ENCODE results near the genes POLR3B, RFX4, RIC8B and MTERF2.

- RRBS: no CpG with 5 or more reads among the region's 6 CpGs
These were observed 137.9 kb downstream of the C12orf75 start for GRCh38 chr12:105468277-105468935.

- RRBS: 0% methylated on average over 2 of the region's 10 CpGs
These were observed 192.6 kb downstream of the C12orf75 start for GRCh38 chr12:105522974-105523604.

- RRBS: no CpG with 5 or more reads among the region's 1 CpG
These were observed 256.6 kb downstream of the C12orf75 start for GRCh38 chr12:105587204-105587434.

- RRBS: no CpG with 5 or more reads among the region's 4 CpGs
These were observed 80.5 kb downstream of the NUAK1 start for GRCh38 chr12:106058187-106058784.

DNA sequence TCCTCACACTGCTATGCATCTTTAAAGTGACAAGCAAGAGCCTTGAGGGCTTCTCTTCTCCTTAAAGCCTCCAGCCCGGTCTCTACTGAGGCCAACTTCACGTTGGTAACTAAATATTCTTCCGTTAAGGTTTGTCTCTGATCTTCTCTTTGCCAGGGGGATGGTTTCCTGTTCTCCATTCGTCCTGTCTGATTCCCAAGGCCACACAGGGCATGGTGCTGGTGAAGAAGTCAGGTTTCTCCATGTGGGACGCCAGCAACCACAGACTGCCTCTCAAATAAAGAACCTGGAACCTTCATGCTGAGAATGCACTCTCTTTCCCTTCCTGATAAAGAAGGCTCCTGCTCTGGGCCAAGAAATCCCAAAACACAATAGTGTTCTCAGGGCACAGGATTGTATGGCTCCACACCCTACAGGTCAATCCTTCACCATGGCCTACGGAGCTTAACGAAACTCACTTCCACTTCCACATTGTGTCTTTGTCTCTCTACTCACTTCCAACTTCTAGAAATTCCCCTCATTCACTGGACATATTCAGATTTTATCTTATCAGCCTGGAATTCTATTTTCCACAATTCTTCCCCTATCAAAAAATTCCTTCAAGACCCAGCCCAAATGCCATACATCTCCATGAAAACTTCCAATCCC lies 35.7 kb downstream of the NUAK1 start:
- RRBS: no CpG with 5 or more reads among the region's 7 CpGs

DNA sequence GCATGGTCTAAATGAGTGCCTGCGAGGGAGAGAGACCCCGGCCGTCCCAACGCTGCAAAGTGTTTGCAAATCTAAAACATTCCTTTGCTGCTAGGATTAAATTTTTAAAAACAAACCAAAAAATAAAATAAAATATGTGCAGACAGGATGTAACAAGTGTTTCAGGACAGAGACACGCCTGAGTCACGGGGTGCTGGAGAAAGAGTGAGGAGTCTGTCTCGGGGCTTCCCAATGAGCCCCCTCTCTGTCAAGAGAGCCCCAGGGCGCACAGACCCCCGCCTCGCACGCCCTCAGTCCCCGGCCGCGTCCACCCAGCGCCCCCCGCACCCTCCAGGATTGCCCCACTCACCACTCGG lies 711 bp downstream of the NUAK1 start:
- RRBS: no CpG with 5 or more reads among the region's 17 CpGs

GRCh38 chr12:106248831-106249146 lies 969 bp upstream of the CKAP4 start:
- RRBS: no CpG with 5 or more reads among the region's 10 CpGs

DNA sequence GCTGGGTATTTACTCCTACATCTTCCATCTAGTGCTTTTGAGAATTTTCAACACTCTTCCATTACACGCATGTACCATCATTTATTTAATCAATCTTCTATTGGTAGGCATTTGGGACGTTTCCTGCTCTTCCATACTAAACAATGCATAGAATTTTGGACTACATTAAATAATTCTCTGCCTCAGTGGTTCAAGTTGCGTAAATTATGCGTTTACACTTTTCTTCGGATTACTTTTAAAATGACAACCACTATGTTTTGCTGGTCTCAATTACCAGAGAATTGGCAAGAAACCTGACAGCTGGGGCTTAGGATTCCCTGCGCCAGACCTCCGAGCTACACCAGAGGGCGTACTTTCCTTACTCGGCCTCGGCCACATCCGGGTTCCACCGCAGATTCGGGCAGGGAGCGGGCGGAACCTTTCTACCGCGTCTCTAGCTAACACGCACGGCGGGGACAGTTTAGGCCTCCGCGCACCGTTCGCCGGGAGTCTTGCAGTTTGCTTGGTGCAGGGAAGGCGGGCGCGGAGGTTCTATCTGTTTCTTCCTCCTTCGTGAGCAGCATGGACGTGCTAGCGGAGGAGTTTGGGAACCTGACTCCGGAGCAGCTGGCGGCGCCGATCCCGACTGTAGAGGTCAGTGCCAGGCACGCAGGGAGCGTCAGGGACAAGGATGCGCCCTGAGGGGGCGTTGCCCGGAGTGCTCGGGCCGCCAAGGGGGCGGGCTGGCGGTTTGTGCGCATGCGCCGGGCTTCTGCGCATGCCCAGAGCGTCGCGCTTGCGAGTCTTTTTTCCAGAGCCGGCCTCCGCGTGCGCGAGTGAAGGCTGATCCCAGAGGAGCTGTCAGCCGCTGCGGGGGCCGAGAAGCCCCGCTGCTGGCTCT lies at the start of gene POLR3B:
POLR3B (plus strand) TSS at position 430 of the 880 bp plus-strand sequence.
- RRBS: 1% methylated on average over 33 of the region's 62 CpGs

- RRBS: no CpG with 5 or more reads among the region's 7 CpGs
These were observed 12.1 kb downstream of the POLR3B start for GRCh38 chr12:106369439-106370198.

GRCh38 chr12:106582522-106583263 lies at the start of gene RFX4:
Gene RFX4, plus strand, starts transcription at chr12:106583004.
- RRBS: 6% methylated on average over 11 of the region's 39 CpGs

DNA sequence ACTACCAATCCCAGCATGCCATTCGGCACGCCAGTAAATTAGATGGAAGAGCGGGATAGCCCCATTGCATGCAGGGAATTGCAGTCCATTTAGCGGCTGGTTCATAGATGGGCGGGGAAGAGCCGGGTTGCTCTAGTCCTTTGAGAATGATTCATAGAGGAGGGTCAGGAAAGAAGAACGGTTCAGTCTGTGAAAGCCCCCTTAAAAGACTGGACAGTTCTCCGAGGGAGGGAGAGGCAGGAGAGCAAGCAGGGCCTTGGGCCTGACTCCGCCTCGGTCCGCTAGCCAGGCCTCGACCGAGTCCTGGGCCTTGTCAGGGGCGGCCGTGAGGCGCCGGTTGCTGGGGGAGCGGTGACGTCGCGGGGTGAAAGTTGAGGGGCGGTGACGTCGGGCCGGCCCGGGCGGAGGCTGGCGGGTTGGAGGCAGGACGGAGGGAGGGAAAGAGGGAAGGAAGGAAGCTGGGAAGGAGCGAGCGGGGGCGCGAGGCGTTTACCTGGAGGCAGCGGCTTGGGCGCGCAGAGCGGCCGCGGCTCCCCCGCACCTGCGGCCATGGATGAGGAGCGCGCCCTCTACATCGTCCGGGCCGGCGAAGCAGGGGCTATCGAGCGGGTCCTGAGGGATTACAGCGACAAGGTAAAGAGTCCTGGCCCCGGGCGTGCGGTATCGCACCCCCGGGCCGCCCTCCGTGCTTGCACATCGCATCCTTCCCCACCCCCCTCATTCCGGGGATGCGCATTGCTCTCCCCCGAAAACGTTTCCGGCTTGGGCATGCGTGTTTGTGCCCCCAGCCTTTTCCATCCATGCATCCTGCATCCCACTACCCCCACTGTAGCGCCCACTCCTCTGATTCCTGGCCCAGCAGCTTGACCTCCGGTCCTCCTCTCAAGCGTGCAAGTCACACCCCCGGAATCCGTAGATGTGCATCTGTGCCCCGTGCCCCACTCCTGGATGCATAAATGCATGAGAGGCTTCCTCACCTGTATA lies at the start of gene RIC8B:
RIC8B (plus strand) TSS at position 486 of the 984 bp plus-strand sequence.
- RRBS: 1% methylated on average over 22 of the region's 71 CpGs

- RRBS: no CpG with 5 or more reads among the region's 24 CpGs
These were observed 52.2 kb upstream of the TMEM263 start for GRCh38 chr12:106903401-106903927.

DNA sequence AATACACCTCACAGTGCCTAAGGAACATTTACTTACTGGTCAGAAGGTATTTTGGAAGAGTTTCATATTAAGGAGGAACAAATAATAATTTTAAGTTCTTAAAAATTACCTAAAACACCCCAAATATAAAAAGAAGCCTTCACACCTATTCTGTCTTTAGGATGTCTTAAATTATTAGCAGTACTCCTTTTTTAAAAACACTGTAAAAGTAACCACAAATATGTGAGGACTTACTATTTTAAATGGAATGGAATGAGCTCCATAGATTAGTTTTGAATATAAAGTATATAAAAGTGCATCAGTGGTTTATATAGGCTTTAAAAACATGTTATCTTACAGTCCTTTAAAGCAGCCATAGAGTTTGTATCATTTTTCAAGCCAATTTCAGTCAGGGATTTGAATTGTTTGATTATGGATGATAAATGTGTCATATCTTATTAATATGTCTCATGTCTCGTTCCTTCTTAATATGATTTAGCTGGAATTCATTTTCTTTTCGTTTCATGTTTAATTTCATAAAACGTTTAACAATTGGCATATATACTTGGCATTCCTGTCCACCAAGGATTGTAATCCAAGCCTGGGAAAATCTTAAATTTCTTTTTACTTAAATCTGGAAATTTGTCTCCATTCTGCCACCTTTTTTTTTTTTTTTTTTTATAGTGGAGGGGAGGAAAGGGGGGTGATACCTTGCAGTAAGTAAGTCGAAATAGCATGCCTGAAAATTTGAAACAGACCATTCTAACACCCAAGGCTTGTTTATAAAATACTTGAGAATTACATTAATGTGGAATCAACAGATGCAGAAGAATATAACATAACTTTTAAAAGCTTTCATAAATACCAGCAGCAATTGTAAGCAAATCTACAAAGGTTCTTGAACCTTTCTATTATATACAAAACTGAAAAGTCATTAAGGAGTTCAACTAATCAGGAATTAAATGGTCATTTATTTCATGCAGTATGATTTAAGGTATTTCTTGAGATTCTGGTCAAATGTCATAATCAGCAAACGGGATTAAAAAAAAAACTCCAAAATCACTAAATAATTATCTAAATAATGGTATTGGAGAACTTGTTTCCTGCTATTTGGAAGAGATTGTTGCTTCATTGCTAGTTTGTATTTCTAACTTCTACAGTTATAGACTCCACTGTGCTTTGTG lies 14.3 kb downstream of the MTERF2 start:
- RRBS: no CpG with 5 or more reads among the region's 5 CpGs

DNA sequence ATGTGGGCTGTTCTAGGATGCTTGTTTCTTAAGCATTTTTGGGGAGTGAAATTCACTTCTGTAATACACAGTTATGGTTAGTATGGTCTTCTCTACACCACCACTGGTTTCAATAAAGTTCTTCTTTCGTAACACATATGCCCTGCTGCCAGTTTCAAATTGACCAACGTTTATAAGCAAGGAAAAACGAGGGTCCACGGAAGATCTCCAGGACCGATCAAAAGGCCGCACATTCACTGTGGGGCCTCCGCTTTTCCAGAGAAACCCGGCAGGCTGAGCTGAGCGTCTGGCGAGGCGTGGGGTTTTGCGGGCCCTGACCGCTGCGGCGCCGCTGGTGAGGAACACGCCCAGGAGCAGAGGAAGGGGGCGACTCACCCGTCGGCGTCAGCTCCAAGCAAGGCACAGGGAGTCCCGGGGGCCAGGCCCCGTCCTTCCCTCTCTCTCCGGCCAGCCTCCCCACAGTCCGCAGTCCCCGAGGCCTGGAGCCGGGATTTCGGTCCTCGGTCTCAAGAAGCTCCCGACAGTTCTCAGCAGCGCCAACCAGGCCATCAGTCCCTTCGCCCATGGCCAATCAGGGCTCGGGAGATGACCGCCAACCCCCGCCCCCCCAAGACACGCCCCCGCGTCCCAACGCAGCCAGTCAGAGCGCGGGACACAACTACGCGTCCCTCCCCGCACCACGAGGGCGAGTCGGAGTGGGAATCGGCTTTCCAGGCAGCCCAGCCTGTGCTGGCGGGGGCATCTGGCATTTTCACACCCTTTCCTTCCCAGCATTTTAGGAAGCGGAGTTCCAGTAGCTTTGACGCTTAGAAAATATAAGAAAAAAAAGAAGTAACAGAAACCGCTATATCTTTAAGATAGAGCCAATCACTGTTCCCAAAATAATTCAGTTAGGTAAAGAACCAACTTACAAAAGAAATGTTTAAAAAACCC lies at the start of gene MTERF2:
MTERF2 (minus strand) TSS at position 553 of the 933 bp plus-strand sequence.
- RRBS: 2% methylated on average over 4 of the region's 52 CpGs

GRCh38 chr12:107319107-107320069 lies 1.2 kb downstream of the ABTB3 start:
- RRBS: 3% methylated on average over 40 of the region's 104 CpGs

DNA sequence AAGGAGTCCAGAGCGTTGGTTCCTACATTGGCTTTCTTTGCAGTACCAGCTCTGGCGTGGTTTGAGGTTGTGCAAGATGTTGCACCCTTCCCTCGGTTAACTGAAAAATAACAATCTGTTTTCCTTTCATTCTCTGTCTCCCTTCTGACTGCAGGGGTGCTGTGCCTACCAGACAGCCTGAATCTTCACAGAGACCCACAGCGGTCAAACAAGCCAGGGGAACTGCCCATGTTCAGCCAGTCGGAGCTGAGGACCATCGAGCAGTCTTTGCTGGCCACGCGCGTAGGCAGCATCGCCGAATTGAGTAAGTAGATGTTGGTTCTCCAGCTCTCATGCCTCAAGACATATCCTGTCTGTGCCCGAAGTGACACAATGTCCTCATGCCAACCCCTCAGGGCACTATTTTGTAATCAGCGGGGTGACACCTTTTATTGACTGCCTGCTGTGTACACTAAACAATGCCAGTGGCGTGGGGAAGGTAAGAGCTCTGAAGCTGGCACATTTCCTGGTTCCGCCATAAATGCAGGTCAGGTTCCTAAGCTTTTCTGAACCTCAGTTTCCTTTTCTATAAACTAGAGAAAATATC lies 165.2 kb upstream of the PWP1 start:
- RRBS: no CpG with 5 or more reads among the region's 15 CpGs

GRCh38 chr12:107645740-107646596 lies 39.6 kb upstream of the PWP1 start:
- RRBS: 79% methylated on average over 9 of the region's 28 CpGs

DNA sequence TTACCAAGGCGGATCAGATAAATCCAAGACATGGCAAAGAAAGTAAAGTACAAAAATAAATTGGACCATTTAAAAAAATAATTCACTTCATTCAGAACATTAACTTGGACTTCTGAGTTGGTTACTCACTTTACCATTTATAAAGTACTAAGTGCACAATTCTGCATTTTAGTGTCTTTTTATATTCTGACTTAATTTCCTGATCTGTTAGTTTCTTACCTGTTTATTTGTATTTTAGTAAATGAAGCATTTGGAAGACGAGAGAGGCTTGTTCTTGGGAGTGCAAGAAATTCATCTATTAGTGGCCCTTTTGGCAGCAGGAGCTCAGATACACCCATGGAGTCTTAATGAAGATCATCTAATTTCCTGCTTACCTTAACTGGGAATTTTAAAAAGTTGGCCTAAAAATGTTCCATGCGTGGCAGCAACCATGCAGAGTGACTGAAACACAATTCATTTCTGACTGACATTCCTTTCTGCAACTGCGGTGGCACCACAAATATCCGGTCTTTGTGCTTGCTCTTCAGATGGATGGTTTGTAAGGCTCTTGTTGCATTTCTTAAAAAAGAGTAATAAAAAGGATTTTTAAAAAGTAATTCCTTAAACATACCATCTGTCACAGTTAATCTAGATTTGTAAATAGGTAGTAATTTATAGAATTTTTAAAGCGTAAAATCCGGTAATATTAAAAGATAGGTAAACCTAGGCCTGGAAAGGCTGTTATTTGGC lies 26.4 kb downstream of the PWP1 start:
- RRBS: no CpG with 5 or more reads among the region's 7 CpGs

GRCh38 chr12:107736795-107737462 lies 24.0 kb downstream of the PRDM4 start:
- RRBS: no CpG with 5 or more reads among the region's 5 CpGs

Measured in AG08470 (cell line).